ENCODE measurements around a stretch of chr5.

GRCh38 chr5:100846631-100847099, 56.4 kb downstream of the ST8SIA4 start:
- PRO-cap, 7 experiments: no peak in any of the 7 experiments
- RAMPAGE, long total RNA, 2 experiments: no peak in any of the 2 experiments

DNA sequence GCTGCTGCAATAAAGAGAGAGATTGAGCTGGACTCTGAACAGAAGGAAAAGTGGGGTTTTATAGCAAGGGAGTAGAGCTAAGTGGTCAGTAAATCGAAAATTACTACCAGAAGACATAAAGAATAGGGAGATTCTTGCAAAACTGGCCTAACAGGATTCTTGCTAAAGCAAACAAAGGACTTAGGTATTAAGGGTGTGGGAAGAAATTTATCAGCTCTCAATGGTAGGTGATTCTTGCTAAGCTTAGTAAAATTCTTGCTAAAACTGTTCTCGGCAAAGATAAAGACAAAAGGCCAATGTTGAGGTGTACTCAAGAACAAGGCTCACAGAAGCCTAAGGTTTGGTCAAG, 300.5 kb downstream of the SLCO4C1 start:
- PRO-cap, 7 experiments: no peak in any of the 7 experiments
- RAMPAGE, long total RNA, 2 experiments: no peak in any of the 2 experiments

GRCh38 chr5:102130860-102131370, 165.2 kb downstream of the SLCO4C1 start:
- PRO-cap, 7 experiments: no peak in any of the 7 experiments
- RAMPAGE, long total RNA, 2 experiments: no peak in any of the 2 experiments

GRCh38 chr5:102531491-102531889, 32.7 kb upstream of the SLCO6A1 start:
- PRO-cap, 7 experiments: no peak in any of the 7 experiments
- RAMPAGE, long total RNA, 2 experiments: no peak in any of the 2 experiments

GRCh38 chr5:102865546-102866401, 110.7 kb downstream of the PAM start:
- PRO-cap, 7 experiments: peak in 7 of 7 experiments; most common plus-strand start chr5:102865918 (in 6); most common minus-strand start chr5:102865626 (in 4)
- RAMPAGE, long total RNA, 2 experiments: no peak in any of the 2 experiments

DNA sequence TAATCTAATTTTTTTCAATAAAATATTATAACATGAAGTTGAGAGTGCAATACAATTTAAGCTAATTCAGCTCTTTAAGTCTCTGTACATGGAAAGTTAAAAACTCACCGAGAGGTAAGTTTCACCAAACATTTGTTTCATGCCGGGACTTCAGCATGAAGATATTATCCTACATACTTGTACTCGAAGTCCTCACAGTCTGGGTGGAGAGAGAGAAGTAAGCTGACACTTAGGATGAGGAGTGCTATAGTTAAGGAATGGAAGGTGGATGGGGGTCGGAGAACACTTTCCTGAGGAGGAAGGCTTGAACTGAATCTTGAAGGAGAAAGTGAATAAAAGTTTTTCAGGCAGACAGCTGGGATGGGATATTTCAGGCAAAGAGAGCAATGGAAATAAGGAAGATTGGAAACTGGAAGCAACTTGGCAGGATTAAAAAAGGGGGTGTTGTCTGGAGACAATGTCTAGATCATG, 167.0 kb downstream of the PAM start:
- PRO-cap, 7 experiments: no peak in any of the 7 experiments
- RAMPAGE, long total RNA, 2 experiments: no peak in any of the 2 experiments

DNA sequence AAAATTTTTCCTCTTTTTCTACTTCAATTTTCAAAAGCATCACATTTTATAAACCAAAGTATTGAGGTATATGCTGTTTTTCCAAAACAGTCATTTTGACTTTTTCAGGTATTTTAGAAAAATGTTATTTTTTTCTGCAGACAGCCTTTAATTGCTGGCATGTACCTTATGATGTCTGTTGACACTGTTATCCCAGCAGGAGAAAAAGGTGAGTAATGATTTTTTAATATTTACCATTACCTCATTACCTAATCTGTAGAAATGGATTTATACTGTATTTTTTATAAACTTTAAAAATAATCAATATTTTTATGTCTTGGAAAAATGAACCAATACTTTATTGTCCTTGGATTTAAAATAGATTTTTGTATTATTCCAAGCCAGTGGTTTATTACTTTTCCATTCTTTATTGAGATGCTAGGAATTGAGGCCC, 171.7 kb downstream of the GIN1 start:
- PRO-cap, 7 experiments: no peak in any of the 7 experiments
- RAMPAGE, long total RNA, 2 experiments: no peak in any of the 2 experiments

DNA sequence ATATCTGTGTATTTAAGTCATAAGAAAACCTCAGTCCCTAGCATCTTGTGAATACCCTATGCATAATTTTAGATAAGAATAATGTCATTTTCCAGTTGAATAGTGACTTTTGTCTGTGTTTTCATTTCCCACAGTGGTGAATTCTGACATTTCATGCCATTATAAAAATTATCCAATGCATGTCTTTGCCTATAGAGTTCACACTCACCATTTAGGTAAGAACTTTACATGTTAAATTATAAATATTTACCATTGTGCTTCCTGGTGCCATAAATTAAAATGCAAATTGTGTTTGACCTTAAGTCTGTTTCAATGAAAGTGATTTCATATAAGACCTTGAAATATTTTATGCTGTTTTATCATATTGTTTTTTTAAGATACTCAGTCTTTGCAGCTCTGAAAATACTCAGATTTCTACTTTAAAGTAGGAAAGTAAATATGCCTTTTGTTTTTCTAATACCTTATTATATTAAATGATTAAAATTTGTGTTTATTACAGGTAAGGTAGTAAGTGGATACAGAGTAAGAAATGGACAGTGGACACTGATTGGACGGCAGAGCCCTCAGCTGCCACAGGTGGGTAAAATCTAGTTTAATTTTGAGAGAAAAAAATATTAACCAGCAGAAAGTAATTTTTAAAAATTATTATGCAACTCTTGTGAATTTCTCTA, 170.4 kb downstream of the GIN1 start:
- PRO-cap, 7 experiments: no peak in any of the 7 experiments
- RAMPAGE, long total RNA, 2 experiments: start-site peak on the plus strand in 1 of 2 experiments, centred at position 174 of the sequence, 29 reads per replicate

- PRO-cap, 7 experiments: no peak in any of the 7 experiments
- RAMPAGE, long total RNA, 2 experiments: no peak in any of the 2 experiments
Observed at GRCh38 chr5:102959750-102960174, 160.2 kb downstream of the GIN1 start.

GRCh38 chr5:103569263-103569717, 6.7 kb upstream of the NUDT12 start:
- PRO-cap, 7 experiments: no peak in any of the 7 experiments
- RAMPAGE, long total RNA, 2 experiments: no peak in any of the 2 experiments

- PRO-cap, 7 experiments: no peak in any of the 7 experiments
- RAMPAGE, long total RNA, 2 experiments: no peak in any of the 2 experiments
Observed at GRCh38 chr5:103757519-103757913, 194.9 kb upstream of the NUDT12 start.

DNA sequence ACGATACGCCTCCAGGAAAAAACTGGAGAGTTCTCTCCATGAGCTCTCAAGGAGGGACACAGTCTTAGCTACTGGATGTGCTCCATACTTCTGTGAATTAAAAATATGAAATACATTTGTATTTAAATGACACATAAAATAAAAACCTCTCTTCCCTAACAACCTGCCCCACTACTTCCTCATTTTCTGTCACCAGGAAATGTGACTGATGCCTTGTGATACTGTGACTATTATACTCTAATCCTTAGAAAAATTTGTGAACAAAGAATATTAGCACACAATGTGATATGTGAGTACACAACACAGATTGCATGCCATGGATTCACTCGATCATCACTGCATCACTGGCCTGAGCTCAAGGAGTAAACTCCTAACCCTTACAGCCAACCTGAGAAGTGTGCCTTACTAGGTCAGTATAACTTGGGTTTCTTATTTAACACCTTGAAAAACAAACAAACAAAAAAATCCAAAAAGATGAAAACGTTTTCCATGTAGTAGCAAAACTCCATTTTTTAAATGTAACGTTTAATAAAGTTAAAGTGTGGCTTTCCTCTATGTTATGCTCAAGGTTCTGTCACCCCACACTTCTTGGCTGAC, 280.9 kb downstream of the EFNA5 start:
- PRO-cap, 7 experiments: no peak in any of the 7 experiments
- RAMPAGE, long total RNA, 2 experiments: no peak in any of the 2 experiments

DNA sequence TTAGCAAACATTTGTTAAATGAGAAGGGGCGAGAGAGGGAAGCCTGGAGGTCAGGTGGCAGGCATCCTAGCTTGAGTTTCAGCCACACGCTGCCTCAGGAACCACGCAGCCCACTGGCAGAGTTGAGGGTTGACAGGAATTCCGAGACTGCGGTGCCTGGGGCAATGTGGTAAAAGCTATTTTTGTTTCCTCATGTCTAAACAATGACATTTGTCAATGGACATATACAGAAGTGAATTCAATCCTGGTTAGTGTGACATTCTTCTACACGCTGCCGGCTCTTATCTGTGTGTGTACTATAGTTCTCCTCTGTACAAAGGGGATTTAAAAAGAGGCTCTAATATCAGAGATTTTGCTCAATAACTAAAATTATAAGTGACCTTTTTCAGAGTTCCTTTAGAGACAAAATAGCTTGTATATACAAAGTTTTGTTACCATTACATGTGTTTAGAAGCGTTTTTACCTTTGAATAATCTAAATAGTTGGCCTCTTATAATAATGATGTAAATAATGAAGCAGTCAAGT, 113.3 kb downstream of the EFNA5 start:
- PRO-cap, 7 experiments: no peak in any of the 7 experiments
- RAMPAGE, long total RNA, 2 experiments: no peak in any of the 2 experiments

DNA sequence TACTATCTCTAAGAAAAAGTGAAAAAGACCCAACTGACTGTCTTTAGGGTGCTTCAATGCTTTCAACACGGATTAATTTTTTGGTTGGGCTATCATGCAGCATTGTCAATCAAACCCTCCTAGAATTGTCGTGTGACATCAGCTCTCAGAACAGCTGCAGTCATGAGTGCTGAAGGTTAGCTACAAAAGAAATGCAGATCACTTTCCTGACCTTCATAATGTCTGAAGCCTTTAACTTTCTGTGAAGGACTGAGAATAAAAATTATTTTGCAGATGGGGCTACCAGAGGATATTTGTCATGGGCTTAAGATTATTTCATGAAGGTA, 107.9 kb upstream of the EFNA5 start:
- PRO-cap, 7 experiments: no peak in any of the 7 experiments
- RAMPAGE, long total RNA, 2 experiments: no peak in any of the 2 experiments

DNA sequence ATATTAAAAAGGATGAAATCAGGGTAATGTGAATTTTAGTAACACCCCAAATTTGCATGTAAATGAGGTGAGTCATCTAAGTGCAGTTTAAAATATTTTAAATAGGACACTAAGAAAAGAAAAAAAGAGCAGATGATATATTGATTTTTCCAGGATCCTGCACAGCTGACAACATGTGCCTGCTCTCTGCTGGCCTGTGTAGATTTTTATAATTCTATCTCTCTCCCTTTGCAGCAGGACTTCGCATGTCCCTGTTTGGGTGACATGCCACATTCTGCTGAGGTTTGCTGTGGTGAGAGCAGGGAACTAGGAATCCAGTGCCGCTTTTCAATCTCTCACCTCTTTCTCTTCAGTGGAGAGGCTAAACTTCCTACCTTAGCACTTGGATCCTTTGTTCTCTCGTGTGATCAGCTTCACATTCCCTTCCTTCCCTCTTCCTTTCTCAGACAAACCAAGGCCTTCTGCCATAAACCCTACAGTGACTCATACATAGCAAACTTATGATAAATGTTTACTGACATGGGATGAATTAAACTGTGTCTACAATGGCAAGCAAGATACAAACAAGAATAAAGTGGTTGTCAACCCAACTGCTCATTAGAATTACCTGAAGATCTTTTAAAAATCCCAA, 198.8 kb upstream of the EFNA5 start:
- PRO-cap, 7 experiments: no peak in any of the 7 experiments
- RAMPAGE, long total RNA, 2 experiments: no peak in any of the 2 experiments

- PRO-cap, 7 experiments: no peak in any of the 7 experiments
- RAMPAGE, long total RNA, 2 experiments: no peak in any of the 2 experiments
Observed at GRCh38 chr5:108074291-108075076, 307.4 kb downstream of the FBXL17 start.

DNA sequence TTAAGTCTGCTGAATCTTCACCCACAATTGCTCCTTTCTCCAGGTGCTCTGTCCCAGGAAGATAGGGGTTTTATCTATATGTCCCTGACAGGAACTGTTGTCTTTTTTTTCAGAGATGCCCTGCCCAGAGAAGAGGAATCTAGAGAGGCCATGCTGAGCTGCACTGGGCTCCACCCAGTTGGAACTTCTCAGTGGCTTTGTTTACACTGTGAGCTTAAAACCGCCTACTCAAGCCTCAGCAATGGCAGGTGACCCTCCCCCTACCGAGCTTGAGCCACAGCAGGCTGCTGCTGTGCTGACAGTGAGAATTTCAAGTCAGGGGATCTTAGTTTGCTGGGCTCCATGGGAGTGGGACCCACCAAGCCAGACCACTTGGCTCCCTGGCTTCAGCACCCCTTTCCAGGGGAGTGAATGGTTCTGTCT, 169.0 kb downstream of the FBXL17 start:
- PRO-cap, 7 experiments: no peak in any of the 7 experiments
- RAMPAGE, long total RNA, 2 experiments: no peak in any of the 2 experiments

DNA sequence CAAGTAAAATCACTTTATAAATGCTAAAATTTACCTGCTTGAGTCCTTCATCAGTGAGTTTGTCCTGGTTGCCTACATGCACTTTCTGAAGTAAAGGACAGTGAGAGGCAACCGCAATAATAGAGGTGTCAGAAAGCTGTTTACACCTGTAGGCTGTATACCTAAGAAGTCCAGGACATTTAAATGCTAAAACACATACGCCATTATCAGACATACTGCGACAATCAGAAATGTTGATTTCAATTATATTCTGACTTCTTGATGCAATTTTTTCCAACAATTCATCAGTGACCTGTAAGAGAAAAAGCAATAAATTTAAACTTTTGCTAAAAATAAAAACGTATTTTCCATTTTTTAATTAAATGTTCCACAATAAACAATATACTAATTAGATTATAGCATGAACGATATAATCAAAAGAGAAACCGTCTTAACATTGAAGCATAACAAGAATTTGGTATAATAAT, 17.2 kb downstream of the FBXL17 start:
- PRO-cap, 7 experiments: no peak in any of the 7 experiments
- RAMPAGE, long total RNA, 2 experiments: no peak in any of the 2 experiments

GRCh38 chr5:108748142-108748872, 610 bp downstream of the FER start:
- PRO-cap, 7 experiments: peak in 7 of 7 experiments; most common plus-strand start chr5:108748393 (in 3); most common minus-strand start chr5:108748700 (in 7)
- RAMPAGE, long total RNA, 2 experiments: start-site peak on the minus strand in 1 of 2 experiments, at chr5:108748675-108748705 at its widest, 27 reads per replicate

DNA sequence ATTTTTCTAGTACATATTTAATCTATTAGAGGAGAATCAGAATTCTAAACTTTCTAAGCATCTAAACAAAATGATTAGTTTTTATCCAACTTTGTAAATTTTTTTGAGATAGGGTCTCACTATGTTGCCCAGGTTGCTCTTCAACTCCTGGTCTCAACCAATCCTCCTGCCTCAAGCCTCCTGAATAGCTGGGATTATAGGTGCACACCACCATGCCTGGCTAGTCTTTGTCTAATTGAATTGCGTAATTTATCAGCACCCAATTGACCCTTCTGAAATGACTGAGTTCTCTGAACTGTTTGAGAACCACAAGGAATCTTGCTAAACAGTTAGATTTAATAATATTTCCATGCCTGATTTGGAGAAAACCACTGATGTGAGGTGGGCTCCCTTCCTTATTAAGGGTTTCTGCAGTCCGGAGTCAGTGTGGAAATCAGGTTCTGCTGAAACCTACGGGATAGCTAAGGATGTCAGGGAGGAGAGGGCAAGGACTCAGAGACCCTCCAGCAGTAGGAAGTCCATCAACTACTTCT, 75.7 kb downstream of the PJA2 start:
- PRO-cap, 7 experiments: no peak in any of the 7 experiments
- RAMPAGE, long total RNA, 2 experiments: no peak in any of the 2 experiments

Data from ovary (tissue), 7 donors.